Colon Carcinoma Metastatic in the Lung (tissue), 2 donors: ENCODE data around the gene CTSV.

- PRO-cap, 2 experiments = no peak in any of the 2 experiments
Observed at GRCh38 chr9:96892733-96893052, 36.0 kb upstream of the NUTM2G start.

DNA sequence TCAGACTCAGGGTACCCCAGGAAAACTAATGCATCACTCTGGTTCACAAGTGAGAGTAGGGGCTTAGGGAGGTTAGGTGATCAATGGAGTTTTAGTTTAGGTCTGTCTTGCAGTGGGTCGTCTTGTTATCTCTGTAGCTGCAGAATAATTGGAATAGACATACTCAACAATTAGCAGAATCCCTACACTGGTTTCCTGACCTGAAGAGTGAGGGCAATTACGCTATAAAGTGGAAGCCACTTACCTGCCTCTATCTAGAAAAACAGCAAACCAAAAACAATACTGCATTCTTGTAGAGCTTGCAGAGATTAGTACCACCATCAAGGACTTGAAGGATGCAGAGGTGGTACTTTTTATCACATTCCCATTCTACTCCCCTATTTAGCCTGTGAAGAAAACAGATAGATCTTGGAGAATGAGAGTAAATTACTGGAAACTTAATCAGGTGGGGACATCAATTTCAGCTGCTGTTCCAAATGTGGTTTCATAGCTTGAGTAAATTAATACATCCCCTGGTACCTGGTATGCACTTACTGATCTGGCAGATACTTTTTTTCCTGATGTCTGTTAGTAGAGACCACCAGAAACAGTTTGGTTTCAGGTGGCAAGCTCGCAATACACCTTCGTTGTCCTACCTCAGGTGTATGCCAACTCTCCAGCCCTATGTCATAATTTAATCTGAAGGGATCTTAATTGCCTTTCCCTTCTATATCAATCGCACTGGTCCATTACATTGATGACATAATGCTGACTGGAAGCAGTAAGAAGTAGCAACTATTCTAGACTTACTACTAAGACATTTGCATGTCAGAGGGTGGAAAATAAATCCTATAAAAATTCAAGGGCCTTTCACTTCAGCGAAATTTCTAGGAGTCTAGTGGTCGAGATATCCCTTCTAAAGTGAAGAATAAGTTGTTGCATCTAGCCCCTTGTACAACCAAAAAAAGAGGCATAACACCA is 32.7 kb upstream of the NUTM2G start:
- PRO-cap, 2 experiments = no peak in any of the 2 experiments

GRCh38 chr9:97012482-97013003 is 26.4 kb downstream of the CTSV start:
- PRO-cap, 2 experiments = no peak in any of the 2 experiments

DNA sequence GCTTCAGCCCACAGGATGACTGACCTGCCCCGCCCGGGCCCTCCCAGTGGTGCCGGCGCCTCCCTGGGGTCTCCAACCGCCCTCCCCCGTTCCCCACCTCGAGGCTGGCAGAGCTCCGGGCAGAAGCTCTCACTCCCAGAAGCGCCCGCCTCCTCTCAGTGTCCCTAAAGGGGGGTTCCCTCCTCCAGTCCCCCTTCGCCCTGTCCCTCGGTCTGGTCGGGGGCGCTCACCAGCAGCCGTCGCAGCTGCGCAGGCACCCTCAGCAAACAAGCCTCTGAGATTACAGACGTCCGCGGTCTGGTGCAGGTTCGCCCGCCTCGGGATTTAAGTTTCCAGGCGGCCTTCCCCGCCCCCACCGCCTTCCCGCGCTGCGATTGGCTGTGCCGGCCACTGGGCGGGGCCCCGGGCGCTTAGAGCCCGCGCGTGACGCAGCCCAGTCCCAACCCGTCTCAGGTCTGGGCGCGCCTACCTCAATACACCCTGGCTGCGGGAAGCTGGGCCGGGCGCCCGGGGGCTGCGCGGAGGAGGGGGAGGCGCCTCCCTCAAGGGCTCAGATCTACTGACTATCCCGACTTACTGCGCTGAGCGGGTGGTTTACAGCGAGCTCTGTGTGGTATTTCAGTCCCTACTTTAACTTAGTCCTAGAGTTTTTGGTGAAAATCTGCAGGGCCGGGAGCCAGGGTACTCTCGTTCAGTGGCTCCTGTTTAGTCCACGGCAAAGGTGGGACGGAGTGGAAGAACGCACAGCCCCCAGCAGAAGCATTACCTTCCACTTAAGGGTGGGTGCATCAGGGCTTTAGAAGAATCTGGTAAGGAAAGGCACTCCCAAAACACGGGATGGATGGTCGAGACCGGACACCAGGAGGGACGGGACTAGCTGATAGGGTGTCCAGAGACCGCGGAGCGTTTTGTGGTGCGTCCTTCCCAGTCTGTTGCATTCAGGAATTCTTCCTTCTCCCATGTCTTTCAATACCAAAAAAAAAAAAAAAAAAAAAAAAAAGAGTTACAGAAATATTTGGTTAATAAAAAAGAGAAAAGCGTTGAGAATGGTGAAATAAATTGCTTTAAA is at the start of gene CTSV:
TSS of gene CTSV (minus strand) at position 302 of the 1,069 bp plus-strand sequence.
- PRO-cap, 2 experiments = peak in 2 of 2 experiments; most common plus-strand start position 473 of the sequence (in 1); most common minus-strand start position 302 of the sequence (in 2)

GRCh38 chr9:97271307-97271754 is 36.1 kb upstream of the CCDC180 start:
- PRO-cap, 2 experiments = no peak in any of the 2 experiments

GRCh38 chr9:97307025-97307464 is 414 bp upstream of the CCDC180 start:
- PRO-cap, 2 experiments = peak in 1 of 2 experiments; most common plus-strand start chr9:97307374 (in 1)

GRCh38 chr9:97406673-97407151 is 5.2 kb upstream of the TDRD7 start:
- PRO-cap, 2 experiments = peak in 1 of 2 experiments; most common minus-strand start chr9:97406888 (in 1)

- PRO-cap, 2 experiments = no peak in any of the 2 experiments
Observed at GRCh38 chr9:97468672-97469095, 32.8 kb upstream of the TMOD1 start.

DNA sequence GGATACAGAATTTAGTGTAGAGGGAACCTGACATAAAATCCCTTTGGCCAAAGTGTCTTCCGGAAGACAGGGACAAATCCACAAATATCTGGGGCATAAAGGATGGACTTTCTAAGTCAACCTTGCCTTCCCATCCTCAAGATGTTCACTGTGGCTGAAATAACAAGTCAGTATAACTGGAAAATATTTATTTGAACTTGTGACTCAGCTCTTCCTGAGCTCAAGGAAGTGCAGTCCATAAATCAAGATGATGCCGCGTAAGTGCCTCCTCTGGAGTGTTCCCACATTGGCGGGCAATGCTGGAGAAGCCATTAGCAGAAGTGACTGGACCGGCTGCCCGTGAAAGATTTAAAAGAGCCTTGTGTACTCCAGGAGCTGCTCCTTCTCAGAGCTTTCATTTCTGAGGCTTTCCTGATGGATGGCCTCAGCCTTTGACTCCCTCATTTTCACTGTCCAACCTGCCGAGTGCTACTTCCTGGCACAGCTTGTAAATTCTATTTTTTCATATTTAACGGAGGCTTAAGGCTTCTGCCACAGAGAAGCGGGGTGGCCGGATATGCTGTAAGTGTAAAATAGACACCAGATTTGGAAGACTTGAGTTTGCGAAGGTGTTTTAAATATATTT is 17.5 kb downstream of the TMOD1 start:
- PRO-cap, 2 experiments = peak in 2 of 2 experiments; most common plus-strand start position 314 of the sequence (in 2)

- PRO-cap, 2 experiments = no peak in any of the 2 experiments
Observed at GRCh38 chr9:97572685-97573227, 60.4 kb downstream of the TSTD2 start.

DNA sequence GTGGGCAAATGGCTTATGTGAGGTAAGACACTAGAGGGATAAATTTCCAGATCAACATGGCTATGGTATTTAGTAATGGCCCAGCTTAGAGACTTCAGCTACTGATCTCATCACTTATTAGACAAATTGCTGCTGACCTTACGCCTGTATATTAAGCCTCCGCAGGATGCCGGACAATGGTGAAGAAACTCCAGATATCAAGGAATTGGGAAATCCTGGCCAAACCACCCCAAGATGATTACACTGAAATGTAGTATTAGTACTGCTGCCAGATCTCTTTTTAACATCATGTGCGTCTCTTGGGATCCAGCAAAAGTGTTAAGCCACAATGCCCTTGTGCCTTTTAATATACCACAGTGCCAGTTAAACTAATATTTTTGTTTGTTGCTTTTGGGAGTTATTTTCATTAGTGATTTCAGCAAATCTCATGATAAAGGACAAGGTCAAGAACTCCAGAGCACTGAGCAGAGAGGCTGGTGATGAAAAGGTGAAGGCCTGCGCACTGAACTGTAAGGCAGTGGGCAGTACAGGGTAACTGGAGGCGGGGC is 32.6 kb downstream of the TSTD2 start:
- PRO-cap, 2 experiments = no peak in any of the 2 experiments

DNA sequence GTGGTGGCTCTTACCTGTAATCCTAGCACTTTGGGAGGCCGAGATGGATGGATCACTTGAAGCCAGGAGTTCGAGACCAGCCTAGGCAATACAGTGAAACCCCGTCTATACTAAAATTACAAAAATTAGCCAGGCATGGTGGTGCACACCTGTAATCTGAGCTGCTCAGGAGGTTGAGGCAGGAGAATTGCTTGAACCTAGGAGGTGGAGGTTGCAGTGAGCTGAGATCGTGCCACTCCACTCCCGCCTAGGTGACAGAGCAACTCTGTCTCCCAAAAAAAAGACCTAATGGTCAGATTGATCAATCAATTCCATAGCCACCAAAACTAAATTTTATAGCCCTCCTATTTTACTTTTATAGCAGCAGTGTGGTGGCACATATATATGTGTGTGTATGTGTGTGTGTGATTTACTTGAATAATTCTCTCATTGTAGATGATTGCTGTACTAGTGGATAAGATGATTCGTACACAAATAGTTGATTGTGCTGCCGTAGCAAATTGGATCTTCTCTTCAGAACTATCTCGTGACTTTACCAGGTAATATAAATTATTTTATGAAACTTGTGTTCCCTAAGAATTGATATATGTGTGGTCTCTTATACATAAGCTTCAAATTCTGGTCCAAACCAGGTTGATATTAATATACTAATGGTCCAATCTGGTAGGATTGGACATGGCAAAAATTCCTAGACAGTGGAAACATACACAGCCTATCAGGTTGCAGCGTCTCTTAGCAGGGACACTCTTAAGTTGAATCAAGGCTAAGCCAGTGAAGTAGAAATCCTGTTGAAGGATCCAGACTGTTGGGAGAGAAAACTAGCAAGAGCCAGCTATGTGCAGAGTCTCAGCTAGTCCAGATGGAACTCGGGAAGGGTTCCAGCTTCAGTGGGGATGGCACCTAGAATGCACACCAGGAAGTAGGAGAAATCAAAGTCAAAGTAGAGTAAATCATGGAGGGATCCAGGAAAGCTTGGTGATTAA is 30.6 kb downstream of the NCBP1 start:
- PRO-cap, 2 experiments = no peak in any of the 2 experiments

- PRO-cap, 2 experiments = no peak in any of the 2 experiments
Observed at GRCh38 chr9:97876720-97877339, 23.8 kb downstream of the FOXE1 start.

- PRO-cap, 2 experiments = peak in 2 of 2 experiments; most common plus-strand start chr9:97984549 (in 2); most common minus-strand start chr9:97984227 (in 1)
Observed at GRCh38 chr9:97984090-97985170, 1.3 kb downstream of the ANP32B start.

DNA sequence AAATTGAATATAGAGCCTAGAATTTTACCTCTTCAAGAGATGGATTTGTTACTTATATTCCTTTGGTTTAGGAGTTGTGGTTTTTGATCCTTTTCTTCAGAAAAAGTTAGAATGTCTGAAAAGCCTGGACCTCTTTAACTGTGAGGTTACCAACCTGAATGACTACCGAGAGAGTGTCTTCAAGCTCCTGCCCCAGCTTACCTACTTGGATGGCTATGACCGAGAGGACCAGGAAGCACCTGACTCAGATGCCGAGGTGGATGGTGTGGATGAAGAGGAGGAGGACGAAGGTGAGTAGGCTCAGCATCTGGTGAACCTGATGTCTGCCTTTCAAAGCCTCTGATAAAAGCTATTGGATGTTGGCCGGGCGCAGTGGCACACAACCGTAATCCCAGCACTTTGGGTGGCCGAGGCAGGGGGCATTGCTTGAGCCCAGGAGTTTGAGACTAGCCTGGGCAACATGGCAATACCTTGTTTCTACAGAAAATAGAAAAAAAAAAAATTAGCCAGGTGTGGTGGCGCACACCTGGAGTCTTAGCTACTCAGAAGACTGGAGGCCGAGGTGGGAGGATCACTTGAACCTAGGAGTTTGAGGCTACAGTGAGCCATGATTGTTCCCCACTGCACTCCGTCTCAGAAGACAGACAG is 21.8 kb downstream of the ANP32B start:
- PRO-cap, 2 experiments = no peak in any of the 2 experiments

DNA sequence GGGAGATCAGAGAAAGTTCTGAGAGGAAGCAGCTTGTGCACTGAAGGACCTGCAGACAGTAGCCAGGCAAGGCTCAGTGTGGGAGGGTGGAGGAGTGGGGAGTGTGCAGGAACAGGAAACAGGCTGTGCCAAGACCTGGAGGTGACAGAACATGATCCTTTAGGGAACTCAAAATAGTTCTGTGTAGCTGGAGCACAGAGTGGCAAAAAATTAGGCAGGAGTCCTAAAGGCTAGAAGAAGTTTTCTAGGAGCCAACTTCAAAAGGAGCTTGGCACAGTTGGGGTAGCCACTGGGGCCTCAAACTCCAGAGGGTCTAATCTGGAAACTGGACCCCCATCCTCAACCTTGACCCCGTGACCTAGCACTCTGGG is 19.1 kb upstream of the NANS start:
- PRO-cap, 2 experiments = no peak in any of the 2 experiments

GRCh38 chr9:98087155-98088343 is 31.0 kb downstream of the NANS start:
- PRO-cap, 2 experiments = no peak in any of the 2 experiments

DNA sequence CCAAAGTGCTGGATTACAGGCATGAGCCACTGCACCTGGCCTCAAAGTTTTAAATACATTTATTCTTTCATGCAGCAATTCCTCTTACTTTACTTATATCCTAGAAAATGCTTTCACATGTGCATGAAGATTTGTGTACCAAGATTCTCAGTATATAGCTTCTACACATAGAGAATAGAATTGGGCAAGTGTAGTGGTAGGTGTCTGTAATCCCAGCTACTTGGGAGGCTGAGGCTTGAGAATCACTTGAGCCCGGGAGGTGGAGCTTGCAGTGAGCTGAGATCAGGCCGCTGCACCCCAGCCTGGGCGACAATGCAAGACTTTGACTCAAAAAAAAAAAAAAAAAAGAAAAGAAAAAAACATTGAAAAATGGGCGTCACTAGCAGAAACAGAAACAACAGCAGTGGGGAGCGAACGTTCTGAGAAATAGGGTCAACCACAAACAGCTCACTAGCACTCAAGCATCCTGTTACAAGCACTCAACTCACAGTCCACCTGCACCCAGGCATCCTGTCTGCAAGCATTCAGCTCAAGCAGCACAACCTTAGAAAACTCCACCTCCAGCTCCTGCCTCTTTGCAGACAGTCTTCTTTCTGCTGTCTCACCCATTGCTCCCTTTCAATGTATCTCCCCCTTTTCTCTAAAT is 17.2 kb downstream of the TRIM14 start:
- PRO-cap, 2 experiments = peak in 1 of 2 experiments; most common plus-strand start position 584 of the sequence (in 1); most common minus-strand start position 313 of the sequence (in 1)

DNA sequence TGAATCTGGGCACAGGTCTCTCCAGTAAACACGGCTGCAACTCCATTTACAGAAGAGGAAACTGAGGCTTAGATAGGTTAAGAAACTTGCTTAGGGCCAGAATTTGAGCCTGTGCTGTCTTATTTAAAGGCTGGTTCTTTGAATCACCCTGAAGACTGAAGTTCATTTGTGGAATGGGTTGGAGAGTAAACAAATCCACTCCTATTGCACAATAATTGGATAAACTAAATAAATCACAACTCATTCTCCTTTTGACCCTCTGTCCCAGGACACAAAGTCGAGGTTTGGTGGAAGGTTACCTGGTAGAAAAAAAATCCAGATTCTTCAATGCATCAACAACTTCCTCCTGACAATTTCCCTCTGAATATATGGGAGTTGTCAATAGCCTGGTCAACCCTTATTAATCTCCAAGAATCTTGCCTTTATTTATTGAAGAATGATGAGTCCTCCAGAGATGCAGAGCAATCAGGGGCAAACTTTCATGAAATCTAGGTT is 28.9 kb downstream of the TBC1D2 start:
- PRO-cap, 2 experiments = no peak in any of the 2 experiments

DNA sequence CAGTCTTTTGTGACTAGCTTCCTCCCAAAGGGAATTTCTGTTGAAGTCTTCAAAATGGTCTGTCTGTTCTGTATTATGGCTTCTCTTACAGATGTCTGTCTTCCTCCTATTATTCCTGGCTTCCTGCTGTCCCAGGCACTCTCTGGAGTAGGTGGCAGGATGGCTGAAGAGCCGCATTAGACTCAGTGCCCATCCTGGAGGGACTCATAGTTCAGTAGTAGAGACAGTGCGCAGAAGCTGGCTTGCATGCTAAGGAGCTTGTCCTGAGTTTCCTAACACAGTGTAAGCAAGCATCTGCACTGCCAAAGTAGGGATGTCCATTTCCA is 10.1 kb downstream of the COL15A1 start:
- PRO-cap, 2 experiments = no peak in any of the 2 experiments